Camera-type eye (tissue), 1 donor: Measurements from ENCODE around the genes ZC4H2 and STARD8.

- RAMPAGE, long total RNA, result no peak
Observed at GRCh38 chrX:63746060-63746767, 38.8 kb downstream of the ARHGEF9 start.

DNA sequence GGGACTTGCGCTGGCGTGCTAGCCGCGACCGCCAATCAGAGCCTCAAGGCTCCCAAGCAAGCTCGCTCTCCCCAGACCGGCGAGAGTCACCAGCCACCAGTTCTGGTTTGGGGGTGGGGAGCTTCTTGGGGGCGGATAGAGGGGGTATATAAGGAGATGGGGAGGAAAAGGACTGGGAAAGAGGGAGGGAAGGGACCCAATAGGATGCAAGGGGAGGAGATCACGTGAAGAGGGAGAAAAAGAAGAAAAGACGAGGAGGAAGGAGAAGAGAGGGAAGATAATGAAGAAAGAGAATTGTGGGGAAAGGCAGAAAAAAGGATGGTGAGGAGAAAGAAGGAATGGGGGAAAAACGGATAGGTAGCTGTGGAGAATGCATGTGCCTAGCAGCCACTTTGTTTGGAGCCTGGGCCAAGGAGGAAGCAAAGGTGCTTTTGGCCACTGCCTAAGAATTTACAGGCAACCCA, 29.7 kb downstream of the ARHGEF9 start:
- RAMPAGE, long total RNA, result no peak

DNA sequence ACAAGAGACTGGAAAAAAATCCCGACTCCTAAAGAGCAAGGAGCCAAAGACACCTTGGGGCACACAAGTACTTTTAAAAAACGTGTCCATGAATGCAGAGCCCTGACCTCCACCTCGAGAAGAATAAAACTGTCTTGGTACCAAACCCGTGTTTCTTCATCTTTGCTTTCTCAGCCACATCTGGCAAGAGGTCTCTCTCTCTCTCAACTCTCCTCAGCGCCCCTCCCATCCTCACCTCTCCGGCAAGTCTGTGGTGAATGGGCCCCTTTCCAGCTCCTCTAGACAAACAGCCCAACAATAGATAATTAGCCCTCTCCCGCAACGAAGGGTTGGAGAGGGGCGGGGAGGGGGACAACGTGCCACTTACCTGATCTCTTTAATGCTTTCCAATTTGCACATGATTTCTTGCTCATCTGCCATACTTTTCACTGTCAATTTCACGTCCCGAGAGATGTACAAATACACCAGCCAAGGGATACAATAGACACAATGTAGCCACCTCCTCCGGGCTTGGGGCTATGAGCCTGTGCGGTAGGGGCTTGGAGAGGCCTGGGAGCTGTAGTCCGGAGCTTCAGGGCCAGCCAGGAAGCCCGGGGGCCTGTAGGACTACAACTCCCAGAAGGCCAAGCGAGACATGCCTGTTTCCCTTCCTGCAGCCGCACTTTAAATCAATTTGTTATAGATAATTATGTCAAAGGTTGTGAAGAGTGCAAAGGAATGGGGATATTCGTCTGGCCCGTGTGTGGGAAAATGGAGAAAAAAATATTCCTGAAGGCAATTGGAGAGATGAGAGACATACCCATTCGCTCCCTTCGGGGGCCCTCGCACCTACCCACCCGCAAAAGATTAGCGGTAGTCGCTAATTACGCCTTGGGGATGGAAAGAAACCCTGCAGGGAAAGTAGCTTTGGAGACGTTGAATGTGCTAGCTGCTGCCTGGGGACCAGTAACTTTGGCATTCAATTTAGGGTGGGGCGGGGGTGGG, at the start of gene ZC4H2:
TSS of gene ZC4H2 (minus strand) at position 493 of the 984 bp plus-strand sequence.
- RAMPAGE, long total RNA, result no peak

GRCh38 chrX:65232465-65232976, 197.9 kb downstream of the ZC3H12B start:
- RAMPAGE, long total RNA, result no peak

- RAMPAGE, long total RNA, result no peak
Observed at GRCh38 chrX:65581787-65582471, 47.3 kb upstream of the LAS1L start.

- RAMPAGE, long total RNA, result no peak
Observed at GRCh38 chrX:65620613-65620935, 46.9 kb upstream of the MSN start.

GRCh38 chrX:65689997-65690896, 22.8 kb downstream of the MSN start:
- RAMPAGE, long total RNA, result no peak

DNA sequence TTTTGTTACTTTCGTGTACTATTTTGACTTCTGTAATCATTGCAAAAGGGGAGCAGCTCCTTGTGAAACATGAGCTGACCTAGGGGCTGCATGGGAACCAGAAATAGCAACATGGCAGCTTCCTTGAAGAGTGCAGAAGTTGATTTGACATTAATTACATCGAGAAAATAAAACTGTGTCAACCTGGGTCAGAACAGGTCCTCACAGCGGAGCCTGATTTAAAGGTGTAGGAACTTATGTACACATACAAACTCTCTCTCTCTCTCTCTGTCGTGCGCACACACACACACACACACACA, 19.0 kb downstream of the VSIG4 start:
- RAMPAGE, long total RNA, result no peak

DNA sequence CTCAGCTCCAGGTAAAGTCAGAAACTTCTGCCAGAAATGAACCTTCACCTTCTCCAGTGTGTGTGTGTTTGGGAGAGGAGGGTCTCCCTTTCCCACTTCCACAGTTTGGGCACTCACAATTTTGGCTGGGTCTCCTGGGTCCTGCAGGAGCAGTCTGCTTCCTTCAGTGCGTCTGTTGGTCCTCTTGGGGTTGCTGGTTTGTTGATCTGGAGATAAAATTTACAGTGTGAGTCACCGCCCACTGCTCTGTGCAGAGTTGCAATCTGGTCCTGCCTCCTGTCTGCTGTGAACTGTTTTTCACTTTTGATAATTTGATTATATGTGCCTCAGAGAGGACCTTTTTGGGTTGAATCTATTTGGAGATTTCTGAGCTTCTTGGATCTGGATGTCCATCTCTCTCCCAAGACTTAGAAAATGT, 112.5 kb upstream of the EDA2R start:
- RAMPAGE, long total RNA, result no peak

GRCh38 chrX:68094704-68095302, 338.5 kb downstream of the OPHN1 start:
- RAMPAGE, long total RNA, result no peak

DNA sequence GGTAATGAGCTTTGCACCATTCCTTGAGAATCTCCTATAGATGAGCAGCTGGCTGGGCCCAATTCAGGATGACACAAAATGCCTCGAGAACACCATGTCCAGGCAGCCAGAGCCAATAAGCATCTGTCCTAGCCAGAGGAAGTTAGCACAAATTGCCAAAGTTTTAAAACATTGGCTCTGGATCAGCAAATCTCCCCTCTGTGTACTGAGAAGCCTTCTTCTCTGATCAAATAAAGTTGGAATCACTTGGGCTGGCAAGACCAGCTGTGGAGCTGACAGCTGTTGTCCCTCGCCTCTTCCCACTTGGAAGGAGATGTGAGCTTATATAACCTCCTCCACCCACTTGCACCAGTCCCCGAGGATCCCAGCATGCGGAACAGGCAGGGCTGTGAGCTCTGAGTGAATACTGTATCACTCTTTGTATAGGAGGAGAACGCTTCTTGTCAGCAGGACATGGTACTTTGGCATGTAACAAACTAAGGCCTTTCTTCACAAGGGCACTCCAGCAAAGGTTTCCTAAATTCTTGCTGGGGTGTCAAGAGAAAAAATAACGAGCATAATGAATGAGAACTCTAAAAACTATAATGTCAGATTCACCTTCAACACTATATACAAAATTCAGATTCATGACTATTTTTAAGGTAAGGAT, 183.8 kb downstream of the OPHN1 start:
- RAMPAGE, long total RNA, result no peak

DNA sequence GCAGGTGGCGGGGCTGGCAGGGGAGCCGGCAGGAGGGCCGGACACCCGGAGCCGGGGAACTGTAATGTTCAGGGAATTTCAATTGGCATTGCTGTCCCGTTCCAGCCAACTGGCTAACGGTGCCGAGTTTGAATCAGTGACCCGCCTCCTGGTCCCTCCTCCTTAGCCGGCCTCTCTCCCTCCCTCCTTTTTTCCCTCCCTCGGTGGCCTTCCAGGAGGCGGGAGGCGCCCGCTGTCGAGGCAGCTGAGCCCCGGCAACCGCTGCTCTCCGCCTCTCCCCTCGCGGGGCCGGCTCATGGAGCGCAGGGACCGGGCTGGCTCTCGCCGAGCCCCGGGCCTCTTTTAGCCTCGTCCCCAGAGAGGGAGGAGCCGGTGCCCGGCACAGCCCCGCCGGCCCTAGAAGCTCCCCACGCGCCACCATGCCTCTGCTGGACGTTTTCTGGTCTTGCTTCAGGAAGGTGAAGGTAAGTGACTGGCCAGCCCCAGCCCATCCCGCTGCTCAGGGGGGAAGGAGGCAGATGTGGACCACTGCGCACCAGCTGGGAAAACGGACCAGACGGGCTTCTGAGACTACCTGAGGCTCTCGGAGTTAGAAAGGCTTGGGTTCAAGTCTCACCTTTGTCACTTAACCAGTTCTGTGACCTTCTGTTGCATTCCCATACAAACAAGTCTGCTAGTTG, at the start of gene STARD8:
TSS of gene STARD8 (plus strand) at position 203 of the 680 bp plus-strand sequence.
- RAMPAGE, long total RNA, result no peak

- RAMPAGE, long total RNA, result no peak
Observed at GRCh38 chrX:68684226-68684847, 36.9 kb downstream of the STARD8 start.

- RAMPAGE, long total RNA, result no peak
Observed at GRCh38 chrX:68708818-68709419, 61.5 kb downstream of the STARD8 start.

DNA sequence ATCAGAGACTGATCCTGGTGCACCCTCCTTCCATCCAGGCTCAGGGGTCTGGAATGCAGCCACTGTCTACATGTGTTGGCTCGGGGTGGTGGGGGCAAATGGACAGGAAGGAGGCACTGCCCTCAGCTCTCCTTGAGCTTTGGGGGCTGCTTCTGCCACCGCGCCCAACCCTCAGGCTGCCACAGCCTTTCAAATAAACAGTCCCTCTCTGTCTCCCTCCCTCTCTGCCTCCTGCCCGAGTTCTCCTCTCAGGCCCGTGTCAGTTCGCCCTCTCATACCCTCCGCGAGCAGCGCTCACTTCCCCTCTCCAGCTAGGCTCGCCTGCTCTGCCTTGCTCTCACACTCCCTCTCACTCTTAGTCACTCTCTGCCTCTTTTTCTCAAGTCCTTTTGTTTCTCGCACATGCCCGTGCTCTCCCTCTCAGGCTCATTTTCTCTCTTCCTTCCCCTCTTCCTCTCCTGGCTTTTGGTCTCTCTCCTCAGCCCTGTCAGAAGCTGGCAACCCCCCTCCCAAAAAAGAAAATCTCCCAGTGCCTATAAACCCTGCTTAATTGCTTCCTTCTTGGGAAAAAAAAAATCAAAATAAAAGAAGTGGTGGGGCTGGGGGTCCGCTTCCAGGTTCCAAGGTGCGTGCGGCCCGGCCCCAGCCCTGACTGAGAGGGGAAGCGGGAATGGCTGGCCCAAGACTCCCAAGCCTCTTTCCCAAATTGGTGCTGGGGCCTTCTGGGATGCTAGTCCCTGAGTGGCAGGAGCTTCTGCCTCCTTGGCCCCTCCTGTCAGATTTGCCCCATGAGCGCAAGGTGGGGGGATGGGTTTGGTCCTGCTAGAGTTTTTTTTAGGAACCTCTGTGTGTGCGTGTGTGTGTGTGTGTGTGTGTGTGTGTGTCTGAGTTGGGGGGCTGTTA, 3.4 kb downstream of the EFNB1 start:
- RAMPAGE, long total RNA, result no peak

- RAMPAGE, long total RNA, result no peak
Observed at GRCh38 chrX:69503840-69504283, 264 bp upstream of the NALF2 start.

GRCh38 chrX:70135315-70135602, 2.0 kb downstream of the IGBP1 start:
- RAMPAGE, long total RNA, result no peak

DNA sequence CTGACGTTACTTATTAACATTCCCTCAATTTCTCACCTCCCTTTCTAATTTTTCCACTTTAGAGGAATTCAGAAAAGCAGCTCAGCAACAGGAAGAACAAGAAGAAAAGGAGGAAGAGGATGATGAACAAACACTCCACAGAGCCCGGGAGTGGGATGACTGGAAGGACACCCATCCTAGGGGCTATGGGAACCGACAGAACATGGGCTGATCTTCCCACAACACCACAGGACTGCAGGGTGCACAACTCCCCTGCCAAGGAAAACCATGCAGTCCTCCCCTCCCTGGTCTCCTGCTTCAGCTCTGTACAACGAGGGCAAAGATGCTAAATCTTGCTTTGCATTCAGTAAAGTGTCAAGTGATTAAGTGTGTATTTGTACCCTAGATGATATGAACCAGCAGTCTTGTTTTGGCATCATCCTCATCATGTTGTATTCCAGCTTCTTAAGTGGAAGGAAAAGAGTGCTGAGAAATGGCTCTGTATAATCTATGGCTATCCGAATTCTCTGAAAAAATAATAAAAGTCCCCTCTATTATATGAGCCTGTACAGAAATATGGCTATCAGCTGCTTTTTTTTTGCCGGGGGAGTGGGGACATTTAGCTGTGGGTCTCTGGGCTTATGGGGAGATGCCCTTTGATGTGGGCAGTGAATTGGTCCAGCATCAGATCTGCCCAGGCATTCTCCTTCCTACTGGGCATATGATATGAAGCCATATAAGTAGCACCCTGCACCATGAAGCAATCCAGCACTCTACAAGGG, 11.3 kb upstream of the DGAT2L6 start:
- RAMPAGE, long total RNA, result no peak

GRCh38 chrX:70451816-70453097, 7.6 kb downstream of the DLG3 start:
- RAMPAGE, long total RNA, result no peak

GRCh38 chrX:70478788-70479749, 34.4 kb downstream of the DLG3 start:
- RAMPAGE, long total RNA, result no peak